Measurements from ENCODE around the genes ALX3 and ATP5PB.

DNA sequence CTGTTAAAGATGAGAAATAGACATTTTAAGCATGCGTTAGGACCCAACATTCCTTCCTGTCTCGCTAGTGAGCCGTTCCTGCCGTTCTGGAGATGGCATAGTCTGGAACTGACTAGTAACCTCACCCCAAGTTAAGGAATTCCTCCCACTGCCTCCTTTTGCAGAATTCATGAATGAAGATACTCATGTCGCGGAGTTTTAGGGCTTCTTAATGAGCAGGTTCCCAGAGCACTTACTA is 943 bp downstream of the STRIP1 start:
- PRO-cap = no peak
CAGE:
- cytosol, long polyA plus RNA = no peak
- long polyA plus RNA = no peak
- nucleus, long polyA plus RNA = no peak

DNA sequence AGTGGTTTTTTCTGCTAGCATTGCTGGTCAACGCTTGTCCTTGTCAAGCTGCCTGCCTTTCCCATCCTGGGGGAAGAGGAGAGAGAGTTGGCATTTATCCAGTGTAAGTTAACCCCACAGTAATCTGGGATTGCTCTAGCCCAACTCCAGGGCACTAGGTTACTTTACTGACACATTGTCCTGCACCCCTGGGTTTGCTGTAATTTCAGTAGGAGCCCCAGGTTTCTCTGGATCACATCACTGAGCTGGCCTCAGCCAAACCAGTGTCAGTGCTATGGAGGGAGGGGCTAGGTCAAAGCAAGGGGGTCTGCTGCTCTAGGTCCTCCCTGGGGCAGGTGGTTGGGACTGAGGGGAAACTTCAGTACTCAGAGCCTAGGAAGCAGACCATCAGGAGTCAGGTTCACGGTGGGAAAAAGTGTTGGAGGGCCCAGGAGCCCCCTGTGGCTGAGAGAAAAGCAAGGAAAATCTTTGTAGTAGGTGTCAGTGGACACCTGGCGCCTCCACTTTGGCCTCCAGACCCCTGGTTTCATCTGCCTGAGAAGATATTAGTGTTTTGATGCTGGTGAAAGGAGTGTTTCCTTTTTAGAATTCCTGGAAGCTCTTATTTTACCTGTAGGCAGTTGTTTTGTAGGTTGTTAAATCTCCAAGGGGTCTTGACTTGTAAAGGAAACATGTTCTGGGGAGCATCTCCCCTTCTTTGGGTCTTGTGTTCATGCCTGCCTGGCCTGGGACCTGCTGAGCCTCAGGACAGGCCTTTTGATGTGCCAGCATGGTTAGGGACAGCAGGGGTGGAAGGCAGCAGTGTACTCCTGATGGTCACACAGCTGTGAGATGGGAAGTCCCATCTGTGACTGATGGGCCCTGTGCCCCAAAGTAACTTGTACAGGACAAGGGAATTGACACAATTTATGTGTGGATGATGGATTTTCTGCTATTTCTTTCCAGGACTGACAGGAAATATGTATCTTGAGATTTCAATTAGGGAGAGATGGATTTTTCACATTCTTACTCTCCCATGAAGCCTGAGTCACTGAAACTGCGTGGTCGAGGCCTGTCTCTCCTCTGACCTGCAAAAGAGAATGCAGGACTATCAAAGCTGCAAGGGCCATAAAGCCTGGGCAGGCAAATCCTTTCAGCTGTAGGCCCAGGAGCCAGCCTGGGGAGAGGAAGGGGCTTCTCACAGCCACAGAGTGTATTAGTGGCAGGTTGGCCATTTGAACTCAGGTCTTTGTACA is 15.4 kb downstream of the ALX3 start:
- PRO-cap = no peak
CAGE:
- cytosol, long polyA plus RNA = no peak
- long polyA plus RNA = no peak
- nucleus, long polyA plus RNA = no peak

GRCh38 chr1:110070439-110071076 is at the start of gene ALX3:
TSS of gene ALX3 (minus strand) at chr1:110070672.
- PRO-cap = no peak
CAGE:
- cytosol, long polyA plus RNA = no peak
- long polyA plus RNA = no peak
- nucleus, long polyA plus RNA = no peak

DNA sequence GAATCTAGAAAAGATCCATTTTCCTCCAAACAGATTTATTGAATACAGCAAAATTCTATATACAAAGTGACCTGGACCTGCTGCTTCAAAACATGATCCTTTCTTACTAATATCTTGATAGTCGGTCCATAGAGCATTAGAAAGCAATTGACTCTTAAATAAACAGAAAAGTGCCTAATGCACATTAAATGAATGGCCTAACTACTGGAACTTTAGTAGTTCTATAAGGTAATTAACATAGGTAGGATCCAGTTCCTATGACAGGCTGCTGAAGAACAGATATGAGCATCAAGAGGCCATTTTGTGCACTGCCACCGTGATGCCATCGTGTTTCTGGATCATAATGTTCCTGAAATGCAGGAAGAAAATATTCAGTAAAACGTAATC is 6.3 kb downstream of the LAMTOR5 start:
- PRO-cap = no peak
CAGE:
- cytosol, long polyA plus RNA = no peak
- long polyA plus RNA = no peak
- nucleus, long polyA plus RNA = no peak

DNA sequence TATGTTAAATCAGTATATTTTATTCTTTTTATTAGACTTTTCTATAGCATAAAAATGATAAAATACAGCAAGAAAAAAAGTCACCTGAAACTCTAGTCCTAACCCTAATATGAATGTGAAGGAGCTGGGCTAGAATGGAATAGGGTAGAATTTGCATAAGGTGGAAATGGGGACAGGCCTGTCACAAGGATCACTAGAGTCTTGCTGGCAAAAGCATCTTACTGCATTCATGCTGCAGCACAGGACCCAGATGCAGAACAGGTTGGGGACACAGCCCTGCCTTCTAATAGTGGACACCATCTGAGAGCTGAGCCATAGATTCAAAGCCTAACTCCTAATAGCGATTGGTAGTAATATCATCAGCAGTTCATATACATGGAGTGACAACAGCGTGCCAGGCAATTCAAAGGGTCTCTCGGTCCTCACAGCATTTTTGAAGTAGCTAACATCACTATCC is 6.2 kb upstream of the LAMTOR5 start:
- PRO-cap = no peak
CAGE:
- cytosol, long polyA plus RNA = no peak
- long polyA plus RNA = no peak
- nucleus, long polyA plus RNA = no peak

GRCh38 chr1:110555963-110557301 is 37.5 kb upstream of the KCNA10 start:
- PRO-cap = no peak
CAGE:
- cytosol, long polyA plus RNA = no peak
- long polyA plus RNA = no peak
- nucleus, long polyA plus RNA = no peak

DNA sequence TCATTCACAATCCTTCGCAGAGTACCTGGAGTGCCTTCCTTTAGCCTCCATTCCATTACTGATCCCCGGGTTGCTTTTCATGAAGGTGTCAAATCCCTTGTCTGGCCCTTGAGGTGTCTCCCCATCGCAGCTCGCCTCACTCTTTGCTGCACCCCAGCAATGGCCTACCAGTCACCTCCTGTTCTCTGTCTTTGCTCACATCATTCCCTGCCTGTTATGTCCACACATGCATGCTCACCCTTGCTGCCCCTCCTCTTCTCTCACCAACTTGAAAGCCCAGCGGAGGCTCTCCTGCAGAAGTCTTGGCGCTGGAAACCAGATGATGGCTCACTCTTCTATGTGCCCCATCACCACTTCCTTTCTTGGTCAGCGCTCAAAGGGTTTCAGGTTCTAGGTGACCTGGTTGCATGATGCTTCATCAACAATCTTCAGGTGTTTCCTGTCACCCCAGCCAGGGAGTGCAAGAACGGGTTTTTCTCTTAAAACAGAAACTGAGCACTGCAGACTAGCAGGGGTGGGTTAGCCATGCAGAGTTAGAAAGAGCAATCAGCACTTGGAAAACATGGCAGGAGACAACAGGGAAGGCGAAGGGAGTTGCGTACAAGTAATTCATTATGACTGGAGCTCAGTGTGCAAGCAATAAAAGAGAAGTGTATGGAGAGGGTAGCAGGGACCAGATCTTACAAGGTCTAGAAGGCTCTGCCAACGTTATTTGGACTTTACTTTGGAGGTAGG is 25.1 kb upstream of the KCNA2 start:
- PRO-cap = no peak
CAGE:
- cytosol, long polyA plus RNA = no peak
- long polyA plus RNA = no peak
- nucleus, long polyA plus RNA = no peak

DNA sequence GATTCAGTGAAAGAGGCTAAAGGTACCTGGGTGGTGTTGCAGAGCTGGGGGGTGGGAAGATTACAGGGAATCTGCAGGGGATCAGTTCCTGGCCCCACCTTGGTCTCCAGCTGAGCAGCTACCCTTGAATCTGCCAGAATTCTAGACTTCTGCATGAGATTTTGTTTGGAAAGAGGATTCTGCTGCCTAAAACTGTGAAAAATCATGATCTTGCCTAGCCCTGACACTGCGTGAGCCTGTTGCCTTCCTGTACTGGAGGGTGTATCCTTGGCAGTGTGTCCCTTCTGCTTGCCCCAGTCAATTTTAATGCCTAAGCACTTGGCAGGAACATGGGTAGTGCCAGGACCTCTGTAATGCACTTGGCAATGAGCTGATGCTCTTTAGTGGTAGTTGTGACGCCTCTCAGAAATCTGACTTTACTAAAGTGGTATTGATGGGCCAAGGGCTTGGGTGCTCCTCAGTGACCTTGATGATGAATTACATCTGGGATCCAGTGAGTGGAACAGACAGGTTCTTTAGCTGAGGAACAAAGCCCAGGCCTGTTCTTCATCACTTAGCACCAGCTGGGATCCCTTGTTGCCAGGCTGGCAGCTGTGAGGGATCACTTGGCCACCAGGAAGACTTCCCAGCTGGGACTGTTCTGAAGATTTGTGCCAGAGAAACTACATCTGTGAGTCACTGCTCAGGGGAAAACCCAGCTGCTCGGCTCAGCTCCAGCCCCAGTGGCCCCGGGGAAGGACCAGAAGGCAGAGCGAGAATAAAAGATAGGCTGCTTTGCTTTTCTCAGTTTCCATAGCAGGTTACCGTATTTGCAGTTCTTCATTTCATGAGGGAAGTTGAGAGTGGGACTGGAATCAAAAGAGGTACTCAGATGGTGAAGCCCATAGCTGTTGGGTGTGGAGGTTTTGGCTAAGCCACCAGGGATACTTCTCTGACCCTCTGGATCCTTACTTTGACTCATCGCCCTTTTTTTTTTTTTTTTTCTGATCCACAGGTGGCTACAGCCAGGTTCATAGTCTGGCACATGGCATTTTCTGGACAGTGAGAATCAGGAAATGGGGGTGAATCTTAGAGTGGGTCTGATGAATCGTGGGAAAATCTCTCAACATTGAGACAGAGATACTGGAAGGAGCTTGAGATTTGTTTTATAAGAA is 28.5 kb upstream of the KCNA2 start:
- PRO-cap = no peak
CAGE:
- cytosol, long polyA plus RNA = no peak
- long polyA plus RNA = no peak
- nucleus, long polyA plus RNA = no peak

- PRO-cap = no peak
CAGE:
- cytosol, long polyA plus RNA = no peak
- long polyA plus RNA = no peak
- nucleus, long polyA plus RNA = no peak
Observed at GRCh38 chr1:110786960-110787508, 85.9 kb upstream of the CD53 start.

- PRO-cap = no peak
CAGE:
- cytosol, long polyA plus RNA = no peak
- long polyA plus RNA = no peak
- nucleus, long polyA plus RNA = no peak
Observed at GRCh38 chr1:110874144-110875011, 1.4 kb downstream of the CD53 start.

- PRO-cap = no peak
CAGE:
- cytosol, long polyA plus RNA = no peak
- long polyA plus RNA = no peak
- nucleus, long polyA plus RNA = no peak
Observed at GRCh38 chr1:110879896-110880445, 7.0 kb downstream of the CD53 start.

- PRO-cap = no peak
CAGE:
- cytosol, long polyA plus RNA = no peak
- long polyA plus RNA = no peak
- nucleus, long polyA plus RNA = no peak
Observed at GRCh38 chr1:110903582-110904614, 30.9 kb downstream of the CD53 start.

DNA sequence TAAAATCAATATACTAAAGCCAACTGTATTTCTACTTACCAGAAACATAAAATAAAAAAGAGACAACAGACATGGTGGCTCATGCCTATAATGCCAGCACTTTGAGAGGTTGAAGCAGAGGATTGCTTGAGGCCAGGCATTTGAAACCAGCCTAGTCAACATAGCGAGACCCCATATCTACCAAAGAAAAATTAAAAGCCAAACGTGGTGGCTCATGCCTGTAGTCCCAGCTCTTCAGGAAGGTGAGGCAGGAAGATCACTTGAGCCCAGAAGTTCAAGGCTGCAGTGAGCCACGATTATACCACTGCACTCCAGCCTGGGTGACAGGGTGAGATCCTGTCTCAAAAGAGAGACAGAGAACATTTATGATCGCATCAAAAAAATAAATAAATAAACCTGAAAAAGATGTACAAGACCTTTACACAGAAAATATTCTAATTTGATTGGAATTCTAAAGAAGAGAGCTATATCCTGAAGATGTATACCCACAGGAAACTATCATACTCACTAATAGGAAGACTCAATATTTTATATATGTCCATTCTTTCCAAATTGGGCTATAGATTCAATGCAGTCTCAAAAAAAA is 33.3 kb downstream of the CD53 start:
- PRO-cap = no peak
CAGE:
- cytosol, long polyA plus RNA = no peak
- long polyA plus RNA = no peak
- nucleus, long polyA plus RNA = no peak

DNA sequence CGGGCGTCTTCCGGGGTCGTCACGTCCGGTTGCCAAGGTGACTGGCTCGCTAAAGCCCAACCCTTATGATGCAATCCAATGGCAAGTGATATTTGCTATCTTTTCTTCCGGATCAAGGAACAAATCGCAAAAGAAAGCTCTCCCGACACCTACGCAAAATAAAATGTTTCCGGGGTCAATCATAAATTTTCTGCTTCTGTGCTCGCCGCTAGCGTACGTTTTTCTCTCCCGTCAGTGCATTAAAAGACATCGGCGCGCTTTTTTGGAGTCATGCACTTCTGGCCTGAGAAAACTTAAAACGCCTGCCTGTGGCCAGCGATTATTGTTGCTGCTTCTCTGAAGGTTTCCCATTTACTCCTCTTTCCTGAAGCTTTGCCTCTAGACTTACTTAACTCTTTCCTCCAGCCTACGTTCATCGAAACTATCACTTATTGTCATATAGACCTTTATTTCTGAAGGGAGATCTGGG is 441 bp upstream of the LRIF1 start:
- PRO-cap = bidirectional peak, plus-strand start at position 104 of the sequence, minus-strand start outside the sequence
CAGE:
- cytosol, long polyA plus RNA = no peak
- long polyA plus RNA = no peak
- nucleus, long polyA plus RNA = no peak

DNA sequence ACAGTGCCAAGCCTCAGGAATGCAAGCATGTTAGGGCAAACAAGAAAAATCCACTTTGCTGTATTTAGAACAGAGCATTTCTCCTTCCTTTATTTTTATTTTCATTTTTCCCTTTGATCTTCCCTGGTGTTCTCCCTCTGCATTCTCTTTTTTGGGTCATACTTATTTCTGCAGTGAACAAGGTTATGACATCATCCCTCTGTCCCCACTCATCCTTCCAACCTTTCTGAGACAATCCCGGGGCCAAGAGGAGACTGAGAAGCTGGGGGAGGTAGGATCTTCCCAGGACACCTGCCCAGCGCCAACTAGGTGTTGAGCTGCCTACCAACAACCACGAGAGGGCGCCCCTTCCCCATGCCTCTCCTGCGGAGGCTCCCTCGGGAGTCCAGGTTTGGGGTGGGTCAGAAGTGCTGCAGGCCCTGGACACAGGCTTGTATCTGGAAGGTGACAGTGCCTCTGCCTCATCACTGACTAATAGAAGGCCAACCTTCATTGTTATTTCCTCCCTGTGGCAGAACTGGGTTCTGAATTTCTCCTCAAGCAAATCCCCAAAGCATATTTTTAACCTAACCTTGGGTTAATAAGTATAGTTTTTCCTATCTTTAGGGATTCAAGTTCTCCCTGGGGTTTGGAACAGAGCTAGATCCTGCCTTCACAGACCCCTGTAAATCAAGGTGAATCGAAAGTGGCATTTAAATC is 4.7 kb upstream of the CHI3L2 start:
- PRO-cap = no peak
CAGE:
- cytosol, long polyA plus RNA = no peak
- long polyA plus RNA = no peak
- nucleus, long polyA plus RNA = no peak

DNA sequence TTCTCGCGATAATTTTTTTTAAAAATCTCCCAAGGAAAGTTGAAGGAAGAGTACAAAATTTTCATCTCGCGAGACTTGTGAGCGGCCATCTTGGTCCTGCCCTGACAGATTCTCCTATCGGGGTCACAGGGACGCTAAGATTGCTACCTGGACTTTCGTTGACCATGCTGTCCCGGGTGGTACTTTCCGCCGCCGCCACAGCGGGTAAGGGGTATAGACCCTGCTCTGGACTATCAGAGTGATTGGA is at the start of gene ATP5PB:
Gene ATP5PB, plus strand, starts transcription at position 87 of the 247 bp plus-strand sequence.
- PRO-cap = bidirectional peak, plus-strand start at position 80 of the sequence, minus-strand start outside the sequence
CAGE:
- cytosol, long polyA plus RNA = start-site peak on the plus strand centred at position 109 of the sequence, 83 bp wide, 1,368 and 3,068 reads in 2 replicates
- long polyA plus RNA = start-site peak on the plus strand centred at position 122 of the sequence, 108 bp wide, 4,006 and 2,941 reads in 2 replicates
- nucleus, long polyA plus RNA = start-site peak on the plus strand centred at position 113 of the sequence, 53 bp wide, 723 and 369 reads in 2 replicates

DNA sequence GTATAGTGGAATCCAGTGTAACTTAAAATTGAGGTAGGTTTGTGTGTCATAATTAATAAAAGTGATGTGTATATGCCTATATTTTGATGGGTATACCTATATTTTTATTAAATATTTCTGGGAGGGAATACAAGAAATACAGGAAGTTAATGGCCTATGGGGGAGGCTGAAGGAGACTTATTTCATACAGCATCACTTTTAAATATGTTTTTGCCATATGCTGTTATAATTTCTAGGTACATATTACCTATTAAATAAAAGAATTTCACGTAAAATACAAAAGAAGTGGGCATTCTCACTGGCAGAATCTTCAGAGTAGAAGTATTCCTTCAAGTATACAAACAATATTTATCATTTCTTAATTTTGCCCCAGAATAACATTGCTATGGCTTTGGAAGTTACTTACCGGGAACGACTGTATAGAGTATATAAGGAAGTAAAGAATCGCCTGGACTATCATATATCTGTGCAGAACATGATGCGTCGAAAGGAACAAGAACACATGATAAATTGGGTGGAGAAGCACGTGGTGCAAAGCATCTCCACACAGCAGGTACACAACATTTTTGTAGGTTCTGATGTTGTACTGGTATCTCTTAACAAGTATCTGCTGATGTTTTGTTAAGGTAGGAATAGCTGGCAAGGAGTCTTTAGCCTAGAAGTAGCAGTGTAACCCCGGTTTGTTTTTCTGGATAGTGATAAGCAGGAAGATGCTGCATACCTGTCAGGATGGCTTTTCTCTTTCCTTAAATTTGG is 10.0 kb downstream of the ATP5PB start:
- PRO-cap = no peak
CAGE:
- cytosol, long polyA plus RNA = no peak
- long polyA plus RNA = no peak
- nucleus, long polyA plus RNA = start-site peak on the plus strand centred at position 483 of the sequence, 76 bp wide, 264 and 103 reads in 2 replicates

DNA sequence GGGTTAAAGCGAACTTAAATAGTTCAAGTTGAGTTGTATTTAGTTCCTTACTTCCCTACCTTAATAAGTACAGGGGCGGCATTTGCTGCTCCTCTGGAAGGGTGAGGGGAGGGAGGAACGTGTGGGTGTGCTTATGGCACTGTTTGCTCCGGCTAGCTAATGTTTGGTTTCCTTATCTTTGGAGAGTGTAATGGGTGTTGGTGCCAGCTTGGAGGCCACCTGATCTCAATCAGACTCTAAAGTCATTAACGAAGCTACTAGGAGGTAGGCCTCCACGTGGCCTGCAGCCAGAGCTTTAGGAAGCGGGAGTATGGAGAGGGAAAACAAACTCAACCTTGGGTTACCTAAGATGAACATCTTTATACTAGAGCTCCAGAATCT is 43.1 kb upstream of the RAP1A start:
- PRO-cap = no peak
CAGE:
- cytosol, long polyA plus RNA = no peak
- long polyA plus RNA = no peak
- nucleus, long polyA plus RNA = no peak

GRCh38 chr1:111723205-111724112 is 15.7 kb downstream of the INKA2 start:
- PRO-cap = no peak
CAGE:
- cytosol, long polyA plus RNA = no peak
- long polyA plus RNA = no peak
- nucleus, long polyA plus RNA = no peak

GRCh38 chr1:111735877-111736356 is 3.3 kb downstream of the INKA2 start:
- PRO-cap = no peak
CAGE:
- cytosol, long polyA plus RNA = no peak
- long polyA plus RNA = no peak
- nucleus, long polyA plus RNA = no peak

All from A549 (cell line).